Astrocyte (in vitro differentiated cells and primary cell): ENCODE measurements around a stretch of chr13.

DNA sequence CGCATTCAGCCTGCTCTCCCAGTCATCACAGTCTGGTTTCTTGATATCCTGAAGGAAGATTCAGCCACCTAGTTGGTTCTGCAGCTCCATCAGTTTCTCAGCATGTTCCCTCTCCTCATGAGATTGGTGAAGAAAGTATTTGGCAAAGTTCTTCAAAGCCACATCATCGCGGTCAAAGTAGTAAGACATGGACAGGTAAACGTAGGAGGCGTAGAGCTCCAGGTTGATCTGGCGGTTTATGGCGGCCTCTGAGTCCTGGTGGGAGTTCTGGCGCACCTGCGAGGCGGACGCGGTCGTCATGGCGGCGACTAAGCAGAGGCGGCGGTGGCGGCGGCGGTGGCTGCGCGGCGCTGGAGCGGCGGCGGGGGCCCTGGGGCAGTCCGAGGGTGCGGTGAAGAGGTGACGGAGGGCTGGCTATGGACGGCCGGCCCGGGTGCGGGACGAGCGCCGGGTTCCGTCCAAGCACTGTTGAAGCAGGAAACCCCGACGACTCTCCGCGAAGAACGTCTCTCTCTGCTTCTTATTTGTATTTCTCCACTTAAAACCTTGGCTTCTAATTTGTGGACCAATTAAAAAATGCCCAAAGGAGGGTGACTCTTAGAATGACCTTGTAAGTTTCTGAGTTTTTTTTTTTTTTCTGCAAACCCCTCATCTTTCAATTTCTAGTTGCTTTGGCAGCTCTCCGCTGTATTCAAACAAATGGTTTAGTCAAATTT lies 484.3 kb upstream of the SGCG start:
- PRO-cap: no peak
- RRBS, 2 experiments: no CpG with 5 or more reads among the region's 43 CpGs

DNA sequence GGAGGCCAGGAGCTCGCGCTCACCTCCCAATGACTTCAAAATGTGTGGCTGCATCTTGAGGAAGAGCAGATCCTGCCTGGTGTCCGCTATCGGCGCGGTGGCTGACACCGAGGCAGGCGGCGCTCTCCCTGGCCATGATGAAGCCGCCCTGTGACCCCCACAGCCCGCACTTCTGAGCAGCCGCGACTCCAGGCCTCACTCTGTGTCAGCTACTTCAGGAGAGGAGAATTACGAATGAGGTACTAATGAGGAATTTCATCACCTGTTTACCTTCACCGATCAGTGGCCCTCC lies 444.3 kb upstream of the SGCG start:
- PRO-cap: no peak
- RRBS, 2 experiments: no CpG with 5 or more reads among the region's 15 CpGs

DNA sequence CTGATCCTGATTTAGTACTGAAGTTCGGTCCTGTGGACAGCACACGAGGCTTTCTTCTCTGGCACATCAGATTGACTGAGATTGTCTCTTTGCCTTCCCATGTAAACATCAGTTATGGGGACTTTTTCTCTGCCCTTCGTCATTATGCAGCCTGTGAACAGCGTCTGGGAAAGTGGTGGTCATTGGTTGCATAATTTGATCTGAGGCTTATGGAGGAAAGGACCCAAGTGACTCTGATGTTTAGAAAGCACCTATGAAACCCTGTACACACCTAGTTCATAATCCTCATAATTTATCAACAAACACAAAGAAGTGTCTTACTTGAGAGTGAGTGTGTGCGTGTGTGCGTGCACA lies 264.5 kb upstream of the SGCG start:
- PRO-cap: no peak
- RRBS, 2 experiments: no CpG with 5 or more reads among the region's 6 CpGs

DNA sequence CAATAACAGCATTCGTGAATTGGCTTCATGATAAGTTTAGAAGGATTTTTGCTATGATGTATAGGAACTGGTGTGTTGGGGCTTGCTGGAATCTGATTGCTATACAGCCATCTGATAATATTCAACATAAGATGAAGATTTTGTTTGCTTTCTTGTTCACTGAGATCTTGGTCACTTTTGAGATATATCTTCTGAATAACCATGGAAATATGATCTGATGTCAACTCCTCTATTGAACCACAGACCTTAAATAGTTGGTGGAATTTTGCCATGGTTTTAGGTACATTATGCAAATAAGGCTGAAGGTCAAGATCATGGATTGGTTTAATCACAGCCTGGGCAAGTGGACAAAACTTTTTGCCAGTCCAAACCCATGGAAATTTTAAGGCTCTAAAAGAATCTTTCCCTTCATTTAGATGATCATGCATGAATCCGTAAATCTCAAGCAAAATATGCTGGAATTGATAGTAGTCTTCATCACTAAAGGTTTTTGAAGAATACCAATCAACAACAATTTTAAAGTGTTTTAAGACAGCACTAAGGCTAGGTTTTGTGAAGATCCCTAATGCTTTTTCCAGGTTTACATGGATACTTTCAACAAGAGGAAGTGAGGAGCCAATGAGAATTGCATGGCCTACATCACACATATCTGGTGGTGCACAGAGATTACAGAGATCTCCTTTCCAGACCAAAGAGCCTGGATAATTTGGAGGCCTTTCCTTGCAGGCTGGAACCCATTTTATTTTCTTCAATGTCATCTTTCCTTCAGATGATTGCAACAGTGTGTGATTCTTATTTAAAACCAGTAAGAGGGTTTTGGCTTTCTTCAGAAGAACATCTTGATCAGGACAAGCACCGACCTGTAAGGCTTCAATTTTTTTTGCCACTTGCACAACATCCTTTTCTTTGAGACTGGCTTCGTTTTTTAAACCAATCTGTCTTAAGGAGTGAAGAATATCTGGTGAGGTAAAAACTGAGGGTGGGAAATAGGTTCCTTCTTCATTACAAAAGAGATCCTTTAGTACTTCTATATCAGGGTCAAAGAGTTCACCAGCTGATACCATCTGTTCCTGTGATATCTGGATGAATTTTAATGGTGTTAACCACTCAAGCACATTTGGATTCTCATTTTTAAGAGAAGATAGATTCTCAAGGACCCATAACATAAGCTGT lies 93.4 kb downstream of the SACS start:
- PRO-cap: no peak
- RRBS, 2 experiments: no CpG with 5 or more reads among the region's 4 CpGs

- PRO-cap: no peak
- RRBS, 2 experiments: no CpG with 5 or more reads among the region's 2 CpGs
Measured at GRCh38 chr13:23453952-23454160, 20.4 kb upstream of the SACS start.

GRCh38 chr13:23506479-23507286 lies 63.5 kb upstream of the TNFRSF19 start:
- PRO-cap: no peak
- RRBS, 2 experiments: no CpG with 5 or more reads among the region's 12 CpGs

DNA sequence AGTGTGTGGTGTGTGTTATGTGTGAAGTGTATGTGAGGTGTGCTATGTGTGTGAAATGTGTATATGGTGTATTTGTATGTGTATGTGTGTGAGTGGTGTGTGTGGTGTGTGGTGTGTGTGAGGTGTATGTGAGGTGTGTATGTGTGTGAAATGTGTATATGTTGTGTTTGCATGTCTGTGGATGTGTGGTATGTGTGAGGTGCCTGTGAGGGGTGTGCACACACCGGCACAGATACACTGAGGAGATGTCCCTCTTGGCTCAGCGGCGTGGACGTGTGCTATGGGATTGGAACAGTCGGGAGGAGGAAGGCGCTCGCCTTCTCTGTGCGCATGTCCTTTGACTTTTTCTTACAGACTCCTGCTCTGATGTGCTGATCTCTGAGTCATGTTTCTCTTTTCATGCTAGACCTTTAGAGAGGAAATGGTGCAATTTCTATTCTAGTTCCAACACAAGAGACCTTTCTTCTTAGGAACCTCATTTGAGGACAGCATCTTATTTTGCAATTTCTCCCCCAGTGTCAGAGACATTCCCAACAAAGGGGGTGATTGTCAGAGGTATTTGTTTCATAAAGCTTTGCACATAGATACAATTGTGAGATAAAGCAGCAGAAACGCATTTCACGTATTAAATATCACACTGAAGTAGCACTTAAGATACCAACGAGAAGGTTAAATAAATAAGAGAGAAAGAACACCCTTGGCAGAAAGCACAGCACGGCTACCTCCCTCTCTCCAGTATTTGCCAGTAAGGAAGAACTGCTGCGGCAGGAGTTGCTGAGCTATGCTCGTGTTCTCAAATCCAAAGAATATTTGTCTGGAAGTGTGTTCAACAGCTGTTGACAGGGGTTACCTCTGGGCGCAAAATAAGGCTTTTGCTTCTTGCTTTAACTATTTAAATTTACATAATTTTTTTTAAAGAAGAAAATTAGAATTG lies 11.2 kb upstream of the TNFRSF19 start:
- PRO-cap: no peak
- RRBS, 2 experiments: no CpG with 5 or more reads among the region's 15 CpGs

DNA sequence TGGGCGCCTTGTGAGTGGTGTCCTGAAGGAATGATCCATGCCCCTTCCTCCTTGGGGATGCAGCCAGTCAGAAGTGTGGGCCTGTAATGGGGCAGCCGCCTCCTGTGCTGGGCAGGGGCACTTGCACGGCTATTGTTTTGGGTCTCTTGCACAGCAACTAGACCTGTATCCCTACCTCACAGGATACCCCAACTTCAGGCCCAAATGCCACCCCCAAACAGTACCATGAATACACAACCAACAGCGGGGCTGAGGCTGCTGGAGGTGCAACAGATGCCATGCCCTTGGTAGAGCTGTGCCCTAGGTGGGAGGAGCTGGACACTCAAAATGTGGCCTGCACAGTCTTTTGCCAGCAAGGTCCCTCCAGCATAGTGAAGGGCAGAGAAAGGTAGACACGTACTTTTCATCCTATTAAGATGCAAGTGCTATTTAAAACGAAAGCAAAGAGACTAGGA lies 126.6 kb downstream of the MIPEP start:
- PRO-cap: no peak
- RRBS, 2 experiments: no CpG with 5 or more reads among the region's 6 CpGs

- PRO-cap: no peak
- RRBS, 2 experiments: no CpG with 5 or more reads among the region's 4 CpGs
Measured at GRCh38 chr13:23794502-23795159, 94.6 kb downstream of the MIPEP start.

- PRO-cap: no peak
- RRBS, 2 experiments: no CpG with 5 or more reads among the region's 19 CpGs
Measured at GRCh38 chr13:24164310-24165483, 4.2 kb downstream of the SPATA13 start.

DNA sequence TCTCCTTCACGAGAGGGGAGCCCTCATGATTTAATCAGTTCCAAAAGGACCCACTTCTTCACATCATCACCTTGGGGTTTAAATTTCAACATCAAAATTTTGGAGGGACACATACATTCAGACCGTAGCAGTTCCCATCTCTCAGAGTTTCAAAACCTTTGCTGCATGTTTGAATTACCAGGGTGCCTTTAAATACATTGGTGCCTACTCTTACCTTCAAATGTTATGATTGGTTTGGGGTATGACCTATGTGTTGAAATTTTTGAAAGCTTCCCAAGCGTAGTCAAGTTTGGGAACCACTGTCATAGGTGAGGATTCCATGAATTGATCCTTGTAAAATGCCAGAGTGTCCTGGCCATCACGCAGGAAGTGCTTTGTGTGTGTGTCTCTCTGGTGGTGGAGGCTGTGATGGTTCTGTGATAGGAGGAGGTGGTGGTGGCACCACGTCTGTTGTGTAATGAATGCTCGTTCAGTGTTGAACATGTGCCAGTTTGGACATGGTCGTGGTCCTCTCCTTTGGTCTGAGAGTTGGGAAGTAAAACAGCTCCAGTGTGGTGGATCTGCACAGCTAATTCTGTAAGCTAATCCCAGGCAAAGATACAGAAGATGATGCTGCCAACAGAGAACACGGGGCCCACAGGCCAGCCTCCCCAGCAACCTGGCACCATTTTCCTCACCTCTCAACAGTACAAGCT lies 6.5 kb downstream of the SPATA13 start:
- PRO-cap: no peak
- RRBS, 2 experiments: no CpG with 5 or more reads among the region's 8 CpGs

DNA sequence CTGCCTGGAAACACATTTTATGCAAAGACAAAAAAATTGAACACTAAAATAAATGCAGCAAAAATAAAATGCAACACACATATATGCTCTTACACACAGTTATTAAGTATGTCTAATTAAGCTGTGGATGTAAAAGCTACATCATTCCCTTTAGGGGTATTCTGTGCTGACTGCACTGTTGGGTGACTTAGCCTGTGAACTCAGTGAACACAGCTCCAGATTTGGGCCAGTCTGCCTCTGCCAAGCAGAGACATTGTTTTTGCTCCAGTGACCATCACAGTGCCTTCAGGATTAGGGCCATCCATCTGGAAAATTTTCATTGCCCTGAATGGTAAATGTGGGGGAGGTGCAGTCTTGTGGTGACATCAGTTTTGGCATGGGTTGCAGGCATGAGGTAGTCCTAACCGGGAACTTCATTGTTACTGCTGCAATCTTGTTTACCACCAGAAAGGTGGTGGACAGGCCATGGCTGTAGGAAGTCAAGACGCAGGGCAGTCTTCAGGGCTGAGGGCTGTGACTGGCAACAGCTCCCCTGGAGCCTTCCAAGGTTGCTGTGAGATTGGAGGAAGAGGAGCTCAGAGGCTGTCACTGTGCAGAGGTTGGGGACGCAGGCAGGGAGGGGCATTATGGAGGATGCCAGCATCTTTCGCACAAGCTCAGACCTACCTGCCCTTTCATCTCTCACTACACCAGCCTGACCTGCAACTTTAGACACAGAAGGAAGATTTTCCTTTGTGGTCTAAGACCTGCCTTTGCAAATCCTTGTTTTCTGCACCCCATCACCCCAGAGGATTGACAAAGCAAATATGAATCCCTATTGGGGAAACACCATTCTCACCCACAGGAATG lies 55.2 kb downstream of the SPATA13 start:
- PRO-cap: no peak
- RRBS, 2 experiments: no CpG with 5 or more reads among the region's 4 CpGs

GRCh38 chr13:24245749-24246418 lies 63.5 kb upstream of the C1QTNF9 start:
- PRO-cap: no peak
- RRBS, 2 experiments: no CpG with 5 or more reads among the region's 11 CpGs

- PRO-cap: no peak
- RRBS, 2 experiments: no CpG with 5 or more reads among the region's 15 CpGs
Measured at GRCh38 chr13:24260553-24261593, 48.5 kb upstream of the C1QTNF9 start.

DNA sequence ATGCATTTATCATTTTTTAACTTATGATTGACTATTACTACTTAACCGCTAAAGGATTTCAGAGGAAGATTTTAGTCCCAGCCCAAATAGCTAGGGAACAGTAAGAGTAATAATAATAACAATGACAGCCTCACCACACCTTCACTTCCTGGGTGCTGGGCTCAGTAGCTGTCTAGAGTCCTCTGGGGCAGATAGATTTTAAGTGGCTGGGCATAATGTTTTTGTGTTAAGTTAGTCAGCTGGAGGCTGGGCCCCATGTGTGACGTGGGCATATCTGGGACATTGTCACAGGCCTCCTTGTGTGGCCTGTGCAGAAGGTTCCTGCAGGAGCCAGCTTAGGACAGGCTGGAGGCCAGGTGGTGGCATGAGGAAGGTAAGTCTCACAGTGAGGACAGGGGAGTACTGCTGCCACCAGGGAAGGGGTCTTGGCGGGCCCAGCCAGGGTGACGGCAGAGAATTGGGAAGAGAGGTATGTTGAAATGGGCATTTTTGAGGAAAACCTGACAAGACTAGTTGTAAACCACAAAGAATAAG lies 19.6 kb upstream of the C1QTNF9 start:
- PRO-cap: no peak
- RRBS, 2 experiments: no CpG with 5 or more reads among the region's 4 CpGs

DNA sequence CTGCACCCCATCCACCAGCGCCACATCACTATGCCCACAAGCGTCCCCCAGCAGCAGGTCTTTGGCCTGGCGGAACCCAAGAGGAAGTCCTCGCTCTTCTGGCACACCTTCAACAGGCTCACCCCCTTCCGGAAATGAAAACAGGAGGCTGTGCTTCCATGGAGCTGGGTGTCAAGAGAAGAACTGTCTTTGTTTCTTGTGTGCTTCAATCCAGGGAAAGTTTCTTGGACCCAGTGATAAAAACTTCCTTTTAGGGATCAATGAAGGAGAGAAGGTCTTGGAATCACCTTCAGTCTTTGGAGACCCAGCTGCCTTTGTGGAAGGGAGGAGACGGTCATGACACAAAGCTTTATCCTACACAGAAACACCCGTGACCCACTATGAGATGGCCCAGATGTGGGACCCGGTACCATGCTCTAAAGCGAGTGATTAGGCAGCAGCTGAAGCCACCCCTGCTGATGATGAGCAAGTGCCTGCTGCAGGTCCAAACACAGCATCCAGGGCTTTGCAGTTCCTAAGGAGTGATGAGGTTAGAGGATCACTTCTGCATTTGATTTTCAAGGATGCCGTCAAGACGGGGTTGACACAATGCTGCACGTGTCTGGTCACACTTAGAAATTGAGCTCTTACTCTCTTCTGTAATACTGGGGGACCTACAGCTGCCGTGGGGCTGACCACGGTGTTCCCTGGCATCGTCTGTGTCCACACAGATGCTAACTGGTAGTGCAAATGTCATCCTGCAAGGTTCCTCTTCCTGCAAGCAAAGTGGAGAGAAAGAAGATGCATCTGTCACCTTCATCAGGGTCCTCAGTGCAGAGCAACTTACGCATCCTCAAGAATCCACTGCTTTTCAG lies 6.5 kb upstream of the C1QTNF9 start:
- PRO-cap: no peak
- RRBS, 2 experiments: no CpG with 5 or more reads among the region's 16 CpGs

DNA sequence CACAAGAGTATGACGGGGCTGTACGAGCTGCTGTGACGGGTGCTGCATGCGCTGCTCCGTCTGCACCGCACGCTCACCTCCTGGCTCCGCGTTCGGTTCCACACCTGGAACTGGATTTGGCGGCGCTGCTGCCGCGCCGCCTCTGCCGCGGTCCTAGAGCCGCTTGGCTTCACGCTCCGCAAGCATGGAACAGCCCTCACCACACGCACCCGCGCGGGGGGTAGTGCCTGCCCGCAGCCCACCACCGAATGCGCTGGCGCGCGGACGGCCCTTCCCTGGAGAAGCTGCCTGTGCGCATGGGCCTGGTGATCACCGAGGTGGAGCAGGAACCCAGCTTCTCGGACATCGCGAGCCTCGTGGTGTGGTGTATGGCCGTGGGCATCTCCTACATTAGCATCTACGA lies 18.8 kb downstream of the C1QTNF9 start:
- PRO-cap: no peak
- RRBS, 2 experiments: no CpG with 5 or more reads among the region's 39 CpGs

DNA sequence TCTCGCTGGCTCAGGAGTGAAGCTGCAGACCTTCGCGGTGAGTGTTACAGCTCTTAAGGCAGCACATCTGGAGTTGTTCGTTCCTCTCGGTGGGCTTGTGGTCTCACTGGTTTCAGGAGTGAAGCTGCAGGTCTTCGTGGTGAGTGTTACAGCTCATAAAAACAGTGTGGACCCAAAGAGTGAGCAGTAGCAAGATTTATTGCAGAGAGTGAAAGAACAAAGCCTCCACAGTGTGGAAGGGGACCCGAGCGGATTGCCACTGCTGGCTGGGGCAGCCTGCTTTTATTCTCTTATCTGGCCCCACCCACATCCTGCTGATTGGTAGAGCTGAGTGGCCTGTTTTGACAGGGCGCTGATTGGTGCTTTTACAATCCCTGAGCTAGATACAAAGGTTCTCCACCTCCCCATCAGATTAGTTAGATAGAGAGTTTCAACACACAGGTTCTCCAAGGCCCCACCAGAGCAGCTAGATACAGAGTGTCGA lies 47.3 kb upstream of the PARP4 start:
- PRO-cap: no peak
- RRBS, 2 experiments: no CpG with 5 or more reads among the region's 10 CpGs

GRCh38 chr13:24606015-24606385 lies 74.2 kb upstream of the ATP12A start:
- PRO-cap: no peak
- RRBS, 2 experiments: no CpG with 5 or more reads among the region's 6 CpGs

GRCh38 chr13:24746137-24746478 lies 17.9 kb upstream of the RNF17 start:
- PRO-cap: no peak
- RRBS, 2 experiments: 3 to 5% methylated on average over 8 to 20 of the region's 30 CpGs